ENCODE measurements around a stretch of chr13.

DNA sequence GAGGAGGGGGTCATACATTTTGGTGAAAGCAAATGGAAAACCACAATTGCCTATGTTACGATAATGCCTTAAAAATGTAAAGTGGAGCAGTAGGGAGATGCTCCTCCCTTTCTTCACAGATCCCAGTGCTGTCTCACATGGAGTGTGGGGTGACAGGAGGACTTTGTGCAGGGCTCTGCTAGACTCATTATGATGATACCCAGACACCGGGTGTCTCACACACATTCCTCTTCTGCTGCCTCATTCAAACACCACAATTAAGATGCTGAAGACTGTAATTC lies 150.6 kb downstream of the LHFPL6 start:
- PRO-cap, 8 experiments, result no peak in any of the 8 experiments

DNA sequence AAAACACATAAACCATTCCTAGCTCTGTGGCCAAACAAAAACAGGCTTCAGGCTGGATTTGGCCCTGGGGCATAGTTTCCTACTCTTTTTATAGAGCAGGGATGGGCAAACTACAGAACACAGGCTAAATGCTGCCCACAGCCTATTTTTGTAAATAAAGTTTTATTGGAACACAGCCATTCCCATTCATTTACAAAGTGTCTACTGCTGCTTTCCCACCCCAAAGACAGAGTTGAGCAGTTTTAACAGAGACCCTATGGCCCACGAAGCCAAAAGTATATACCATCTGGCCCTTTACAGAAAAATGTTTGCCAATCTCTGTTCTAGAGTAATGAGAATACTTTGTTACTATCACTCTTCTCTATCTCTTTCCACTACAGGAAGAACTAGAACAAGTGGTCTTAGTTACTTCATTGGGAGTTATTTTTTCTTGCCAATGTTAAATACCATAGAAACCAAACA lies 35.3 kb downstream of the LHFPL6 start:
- PRO-cap, 8 experiments, result no peak in any of the 8 experiments

DNA sequence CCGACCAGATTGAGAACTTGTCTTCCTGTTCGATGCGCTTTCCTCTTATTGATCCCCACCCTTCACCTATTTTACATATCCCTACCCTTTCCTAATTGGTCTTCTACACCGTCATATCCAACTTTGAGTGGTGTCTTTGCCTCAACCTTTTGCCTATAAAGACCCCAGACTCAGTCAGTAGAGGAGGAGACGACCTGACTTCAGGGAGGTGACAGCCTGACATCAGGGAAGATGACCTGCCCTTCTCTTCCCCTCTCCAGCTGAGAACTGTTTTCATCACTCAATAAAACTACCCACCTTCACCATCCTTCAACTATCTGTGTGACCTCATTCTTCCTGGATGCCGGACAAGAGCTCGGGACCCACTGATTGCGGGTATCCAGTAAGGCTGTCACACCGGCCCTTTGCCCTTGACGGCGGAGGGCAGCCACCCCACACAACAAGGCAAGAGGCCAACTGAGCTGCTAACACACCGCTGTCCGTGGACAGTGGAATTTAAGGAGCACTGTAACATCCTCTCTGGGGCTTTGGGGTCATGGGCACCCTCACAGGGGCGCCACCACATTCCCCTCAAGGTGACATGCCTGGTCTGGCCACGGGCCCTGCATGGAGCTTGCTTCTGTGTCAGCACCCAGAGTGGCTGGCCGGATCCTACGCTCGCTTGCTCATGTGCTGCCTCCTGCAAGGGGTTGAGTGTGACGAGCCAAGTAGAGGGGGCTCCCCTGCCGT lies 31.6 kb downstream of the LHFPL6 start:
- PRO-cap, 8 experiments, result no peak in any of the 8 experiments

DNA sequence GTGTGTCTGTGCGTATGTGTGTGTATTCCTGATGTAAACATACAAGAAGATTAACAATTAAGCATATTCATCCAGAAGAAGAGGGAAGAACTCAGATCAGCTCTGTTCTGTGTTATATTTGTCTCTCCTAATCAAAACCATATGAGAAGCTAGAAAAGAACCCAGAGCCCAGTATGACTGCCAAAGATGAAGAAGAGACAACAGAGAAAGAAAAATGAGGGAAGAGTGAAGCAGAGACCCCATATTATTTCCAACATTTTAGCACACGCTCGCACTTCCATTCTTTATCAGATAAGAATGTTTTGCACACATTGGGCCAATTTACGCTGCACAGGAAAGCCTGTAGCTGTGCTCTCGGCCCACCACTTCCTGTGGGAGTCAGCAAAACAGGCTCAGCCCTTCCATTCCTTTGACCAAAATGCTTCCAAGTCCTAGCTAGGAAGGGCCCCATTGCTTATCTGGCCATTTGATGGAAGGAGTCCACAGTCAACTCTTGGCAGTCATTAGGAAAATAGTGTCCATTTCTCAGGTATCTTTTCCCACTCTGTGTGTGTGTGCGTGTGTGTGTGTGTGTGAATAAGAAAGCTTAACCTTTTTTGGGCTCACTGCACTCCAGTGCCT lies 237.3 kb downstream of the COG6 start:
- PRO-cap, 8 experiments, result no peak in any of the 8 experiments

DNA sequence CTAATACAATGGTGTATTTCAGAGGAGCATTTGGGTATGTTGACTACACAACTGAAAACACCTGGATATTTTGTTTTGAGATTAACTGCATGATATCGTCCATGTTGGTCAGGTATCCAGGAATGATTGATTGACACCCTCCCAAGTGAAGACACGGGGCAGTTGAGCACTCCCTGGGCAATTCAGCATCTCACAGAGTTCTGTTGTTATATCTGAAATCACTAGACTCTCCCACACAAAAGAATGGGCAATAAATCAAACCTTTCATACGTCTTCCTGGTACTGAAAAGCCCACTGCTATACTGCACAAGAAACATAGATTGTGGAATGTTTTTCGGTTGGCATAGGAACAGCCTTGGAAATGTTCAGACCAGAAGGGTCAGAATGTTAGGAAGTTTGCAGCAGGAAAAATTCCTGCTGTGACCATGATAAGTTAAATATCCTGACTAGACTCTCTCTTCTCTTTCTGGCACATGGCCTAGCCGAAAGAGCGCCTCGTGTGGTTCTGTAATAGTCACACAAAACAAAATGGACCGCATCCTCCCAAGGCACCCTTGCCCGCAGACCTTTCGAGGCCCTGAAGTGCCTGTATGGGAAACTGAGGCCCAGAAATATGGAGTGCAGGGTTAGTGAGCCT lies 427.1 kb downstream of the COG6 start:
- PRO-cap, 8 experiments, result no peak in any of the 8 experiments

DNA sequence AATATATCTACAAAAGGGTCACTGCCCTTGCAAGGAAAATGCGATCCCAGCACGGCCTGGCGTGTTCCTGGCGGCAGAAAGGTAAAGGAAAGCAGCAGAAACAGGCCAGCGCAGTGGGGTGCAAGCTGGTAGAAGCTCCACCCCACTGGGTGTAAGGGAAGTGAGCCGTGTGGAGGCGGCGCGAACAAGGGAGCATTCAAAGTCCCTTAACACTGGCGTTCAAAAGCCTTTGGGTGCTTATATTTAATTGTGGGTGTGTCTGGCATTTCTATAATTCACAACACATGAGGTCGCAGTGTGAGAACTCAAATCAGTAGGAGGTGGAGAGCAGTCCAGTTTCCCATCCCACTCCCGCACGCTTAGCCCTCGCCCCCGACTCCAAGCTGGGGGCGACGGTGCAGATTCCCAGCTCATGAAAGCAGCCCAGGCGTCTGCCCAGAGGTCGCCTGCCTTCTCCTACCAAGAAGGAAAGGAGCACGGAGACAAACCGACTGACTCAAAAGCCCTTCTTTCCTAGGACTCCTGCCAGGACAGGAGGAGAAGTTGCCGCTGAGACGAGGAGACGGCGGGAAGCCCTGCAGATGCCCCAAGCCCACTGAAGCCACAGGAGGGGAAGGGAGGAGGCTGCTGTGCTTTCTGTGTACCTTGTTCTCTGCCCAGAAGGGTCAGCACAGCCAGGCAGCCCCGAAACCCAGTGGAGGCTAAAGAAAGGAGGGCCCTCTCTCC lies 478.3 kb downstream of the FOXO1 start:
- PRO-cap, 8 experiments, result peak in 1 of 8 experiments; most common plus-strand start position 300 of the sequence (in 1); most common minus-strand start position 83 of the sequence (in 1)

GRCh38 chr13:40221093-40222329 lies 444.9 kb downstream of the FOXO1 start:
- PRO-cap, 8 experiments, result no peak in any of the 8 experiments

DNA sequence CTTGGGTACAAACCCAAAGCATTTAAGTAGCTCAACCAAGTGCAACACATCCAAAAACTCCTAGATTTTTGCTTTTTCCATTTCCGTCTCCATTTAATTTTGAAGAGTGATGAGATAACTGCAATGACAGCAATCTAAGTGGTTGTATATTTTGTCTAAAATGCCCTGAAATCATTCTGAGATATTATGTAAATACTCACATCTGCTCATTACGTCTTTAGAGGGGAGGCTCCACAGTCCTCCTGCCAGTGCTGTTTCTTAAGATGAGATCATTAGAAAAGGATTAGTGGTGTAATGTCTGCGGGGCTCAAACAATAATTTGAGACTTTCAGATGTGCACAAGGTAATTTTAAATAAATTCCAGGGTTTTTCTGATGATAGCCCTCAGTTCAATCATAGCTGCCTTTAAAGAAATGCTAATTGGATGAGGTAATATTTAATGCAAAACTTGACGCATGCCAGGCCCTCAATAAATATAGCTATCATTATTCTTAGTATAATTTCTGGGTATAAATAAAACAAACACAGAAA lies 437.9 kb downstream of the FOXO1 start:
- PRO-cap, 8 experiments, result no peak in any of the 8 experiments

- PRO-cap, 8 experiments, result no peak in any of the 8 experiments
These were observed 406.6 kb downstream of the FOXO1 start for GRCh38 chr13:40259798-40260245.

- PRO-cap, 8 experiments, result no peak in any of the 8 experiments
These were observed 351.1 kb downstream of the FOXO1 start for GRCh38 chr13:40315266-40315770.

DNA sequence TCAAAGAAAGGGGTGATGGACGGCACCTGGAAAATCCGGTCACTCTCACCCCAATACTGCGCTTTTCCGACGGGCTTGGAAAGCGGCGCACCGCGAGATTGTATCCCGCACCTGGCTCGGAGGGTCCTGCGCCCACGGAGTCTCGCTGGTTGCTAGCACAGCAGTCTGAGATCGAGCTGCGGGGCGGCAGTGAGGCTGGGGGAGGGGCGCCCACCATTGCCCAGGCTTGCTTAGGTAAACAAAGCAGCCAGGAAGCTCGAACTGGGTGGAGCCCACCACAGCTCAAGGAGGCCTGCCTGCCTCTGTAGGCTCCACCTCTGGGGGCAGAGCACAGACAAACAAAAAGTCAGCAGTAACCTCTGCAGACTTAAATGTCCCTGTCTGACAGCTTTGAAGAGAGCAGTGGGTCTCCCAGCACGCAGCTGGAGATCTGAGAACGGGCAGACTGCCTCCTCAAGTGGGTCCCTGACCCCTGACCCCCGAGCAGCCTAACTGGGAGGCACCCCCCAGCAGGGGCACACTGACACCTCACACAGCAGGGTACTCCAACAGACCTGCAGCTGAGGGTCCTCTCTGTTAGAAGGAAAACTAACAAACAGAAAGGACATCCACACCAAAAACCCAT lies 309.8 kb downstream of the FOXO1 start:
- PRO-cap, 8 experiments, result no peak in any of the 8 experiments

DNA sequence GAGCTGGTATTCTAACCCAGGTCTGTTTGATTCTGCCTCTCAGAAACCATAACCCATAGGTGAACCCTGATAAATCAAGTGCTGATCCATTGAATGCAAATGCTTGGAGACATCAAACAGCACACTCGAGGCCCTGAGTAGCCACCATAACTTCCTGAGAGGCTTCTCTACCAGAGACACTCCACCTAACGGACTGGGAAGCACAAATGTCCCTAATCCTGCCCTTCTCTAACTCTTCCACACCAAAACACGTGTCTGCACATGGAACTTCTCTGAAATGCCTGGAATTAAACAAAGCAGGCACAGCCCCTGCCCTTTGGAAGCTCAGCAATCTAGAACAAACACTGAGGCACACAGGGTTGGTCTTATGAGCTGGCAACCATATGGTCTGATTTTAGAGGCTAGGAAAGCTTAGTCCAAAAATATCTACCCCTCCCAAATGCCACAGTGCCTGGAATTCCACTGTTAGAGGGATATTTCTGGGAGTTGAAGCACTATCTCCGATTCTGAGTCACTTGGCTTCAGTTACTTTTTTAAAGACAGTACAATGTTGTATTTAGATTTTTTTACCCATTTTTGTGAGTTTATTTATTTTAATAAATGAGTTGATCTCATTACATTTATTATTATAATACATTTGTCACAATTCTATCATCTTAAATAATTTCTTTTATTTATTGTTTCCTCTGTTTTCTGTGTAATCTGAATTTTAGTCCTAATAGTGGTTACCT lies 189.8 kb downstream of the FOXO1 start:
- PRO-cap, 8 experiments, result no peak in any of the 8 experiments

- PRO-cap, 8 experiments, result peak in 6 of 8 experiments; most common plus-strand start chr13:40486026 (in 1); most common minus-strand start chr13:40485659 (in 6)
These were observed 180.8 kb downstream of the FOXO1 start for GRCh38 chr13:40485530-40486204.

DNA sequence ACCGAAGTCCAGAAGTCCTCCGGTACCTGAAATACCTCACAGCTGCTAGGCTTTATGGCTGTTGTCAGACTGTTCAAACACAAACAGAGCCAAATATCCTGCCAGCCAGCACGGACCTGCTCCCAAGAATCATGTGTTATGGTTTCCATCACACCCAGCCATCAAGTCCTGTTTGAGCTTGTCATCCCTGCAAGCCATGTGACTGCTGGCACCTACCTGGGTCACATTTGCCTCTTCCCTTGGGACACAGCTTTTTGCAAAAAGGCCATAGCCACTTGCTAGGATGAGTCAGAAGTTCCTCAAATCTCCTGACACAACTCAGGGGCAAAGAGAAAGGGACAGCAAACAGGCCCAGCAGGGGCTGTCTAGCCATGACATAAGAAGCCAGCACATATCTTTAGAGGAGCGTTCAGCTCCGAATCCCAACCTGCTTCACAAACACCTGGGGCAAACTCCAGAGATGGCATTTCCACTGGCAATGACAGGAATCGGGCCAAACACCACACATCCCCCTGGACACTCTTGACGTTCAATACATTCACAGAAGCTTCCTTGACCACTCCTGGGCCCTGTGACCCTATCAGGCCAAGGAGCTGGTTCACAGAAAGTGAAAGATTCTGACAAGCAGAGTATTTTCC lies 129.7 kb downstream of the FOXO1 start:
- PRO-cap, 8 experiments, result no peak in any of the 8 experiments

DNA sequence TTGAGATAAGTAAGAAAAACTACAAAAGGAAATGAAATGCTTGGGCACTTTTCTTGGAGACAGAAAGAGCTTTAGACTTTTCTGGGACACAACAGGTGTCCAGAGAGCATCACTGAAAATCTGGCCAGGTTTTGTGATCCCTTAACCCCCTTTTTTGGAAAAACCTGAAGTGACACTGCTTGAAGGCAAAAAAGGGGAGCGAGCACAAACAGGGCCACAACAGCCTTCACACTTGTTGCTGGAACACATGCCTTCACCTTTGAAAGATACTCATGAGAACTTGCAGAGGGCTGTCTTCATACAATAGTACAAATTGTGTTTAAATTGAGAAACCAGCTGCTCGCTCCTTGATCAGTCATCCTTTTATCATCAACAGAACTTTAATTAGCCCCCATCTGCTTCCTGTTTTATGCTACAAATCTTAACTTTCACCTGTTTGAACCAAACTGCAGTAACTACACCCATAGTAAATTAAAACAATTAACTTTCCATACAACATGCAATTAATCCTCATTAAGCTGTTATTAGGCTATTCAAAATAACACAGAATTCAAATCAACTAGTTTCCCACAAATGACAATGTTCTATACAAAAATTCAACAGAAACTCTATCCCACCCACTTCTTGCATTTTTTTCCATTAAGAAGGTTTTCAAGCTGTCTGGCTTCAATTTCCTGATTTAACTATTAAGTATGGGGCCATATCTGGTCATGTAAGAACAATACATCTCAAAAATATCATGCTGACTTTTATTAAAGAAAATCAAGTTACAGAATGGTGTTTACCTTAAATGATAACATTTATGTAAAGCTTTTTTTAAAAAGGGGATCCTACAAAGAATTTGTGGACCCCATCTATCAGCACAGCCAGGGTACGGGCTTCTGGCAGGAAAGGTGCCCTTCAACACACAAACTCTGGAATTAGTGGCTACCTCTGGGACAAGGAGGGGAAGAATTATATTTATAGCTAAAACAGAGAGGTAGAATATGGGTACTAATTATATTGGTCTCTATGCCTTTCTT lies 85.1 kb downstream of the FOXO1 start:
- PRO-cap, 8 experiments, result peak in 1 of 8 experiments; most common minus-strand start position 629 of the sequence (in 1)

GRCh38 chr13:40582370-40583194 lies 83.9 kb downstream of the FOXO1 start:
- PRO-cap, 8 experiments, result peak in 1 of 8 experiments; most common minus-strand start chr13:40582875 (in 1)

GRCh38 chr13:40606984-40607575 lies 59.4 kb downstream of the FOXO1 start:
- PRO-cap, 8 experiments, result no peak in any of the 8 experiments

- PRO-cap, 8 experiments, result no peak in any of the 8 experiments
These were observed 47.6 kb downstream of the FOXO1 start for GRCh38 chr13:40618786-40619299.

- PRO-cap, 8 experiments, result no peak in any of the 8 experiments
These were observed 36.5 kb downstream of the FOXO1 start for GRCh38 chr13:40629759-40630422.

DNA sequence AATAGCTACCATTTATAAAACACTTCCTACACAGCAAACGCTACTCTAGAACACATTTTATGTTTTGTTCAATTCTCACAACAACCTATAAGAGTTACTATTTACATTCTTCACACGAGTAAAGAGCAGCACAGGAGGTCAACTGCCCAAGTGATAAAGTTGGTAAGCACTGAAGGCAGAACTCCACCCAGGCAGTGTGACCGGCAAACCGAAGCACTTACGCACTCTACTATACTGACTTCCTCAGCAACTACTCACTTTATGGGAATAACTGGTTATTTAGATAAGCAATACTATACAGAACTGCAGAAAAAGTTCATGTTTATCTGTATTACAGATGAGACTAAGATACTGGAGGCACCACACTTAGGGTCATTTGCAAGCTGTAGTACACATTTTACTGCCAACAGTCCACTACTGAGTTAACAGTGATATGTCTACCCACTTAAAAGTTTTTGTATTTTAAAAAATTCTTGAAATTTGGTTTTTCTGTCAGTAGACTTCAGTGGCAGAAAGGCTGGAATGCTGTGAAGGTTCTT lies 28.8 kb downstream of the FOXO1 start:
- PRO-cap, 8 experiments, result peak in 1 of 8 experiments; most common plus-strand start position 336 of the sequence (in 1); most common minus-strand start position 198 of the sequence (in 1)